HepG2 (cell line): ENCODE data around the genes SEL1L3, ARAP2 and RELL1.

- RRBS, 2 experiments: 3% methylated on average over 60 of the region's 87 CpGs
CAGE:
- cytosol, long polyA minus RNA: no peak
- cytosol, long polyA plus RNA: no peak
- long polyA plus RNA: no peak
- nucleus, long polyA minus RNA: no peak
- nucleus, long polyA plus RNA: no peak
Observed at GRCh38 chr4:25862646-25863405, at the start of gene SEL1L3. SEL1L3 (minus strand) TSS chr4:25862988.

DNA sequence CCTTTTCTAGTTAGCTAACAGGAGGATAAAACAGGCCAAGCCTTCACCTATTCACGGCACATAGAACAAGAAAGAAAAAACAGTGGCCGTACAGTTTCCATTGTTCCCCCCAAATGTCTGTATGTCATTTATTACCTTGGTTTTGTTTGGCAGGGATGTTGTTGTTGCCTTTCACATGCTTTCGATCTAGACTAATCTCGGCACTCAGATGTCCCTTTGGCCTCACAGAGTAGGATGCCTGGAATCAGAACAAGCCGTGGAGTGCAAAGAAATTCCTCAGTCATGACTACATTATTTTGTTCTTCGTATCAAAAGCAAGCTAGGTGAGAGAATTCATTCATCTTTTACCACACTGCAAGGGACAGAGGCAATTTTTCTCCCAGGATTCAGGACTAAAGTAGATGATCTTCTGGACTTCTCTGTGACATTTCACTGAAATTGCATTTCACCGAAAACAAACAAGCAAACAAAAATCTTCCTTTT, 106.9 kb downstream of the SMIM20 start:
- RRBS, 2 experiments: no CpG with 5 or more reads among the region's 7 CpGs
CAGE:
- cytosol, long polyA minus RNA: no peak
- cytosol, long polyA plus RNA: no peak
- long polyA plus RNA: no peak
- nucleus, long polyA minus RNA: no peak
- nucleus, long polyA plus RNA: no peak

GRCh38 chr4:26172011-26172461, 148.8 kb upstream of the RBPJ start:
- RRBS, 2 experiments: 43 to 50% methylated on average over 2 of the region's 10 CpGs
CAGE:
- cytosol, long polyA minus RNA: no peak
- cytosol, long polyA plus RNA: no peak
- long polyA plus RNA: no peak
- nucleus, long polyA minus RNA: no peak
- nucleus, long polyA plus RNA: no peak

DNA sequence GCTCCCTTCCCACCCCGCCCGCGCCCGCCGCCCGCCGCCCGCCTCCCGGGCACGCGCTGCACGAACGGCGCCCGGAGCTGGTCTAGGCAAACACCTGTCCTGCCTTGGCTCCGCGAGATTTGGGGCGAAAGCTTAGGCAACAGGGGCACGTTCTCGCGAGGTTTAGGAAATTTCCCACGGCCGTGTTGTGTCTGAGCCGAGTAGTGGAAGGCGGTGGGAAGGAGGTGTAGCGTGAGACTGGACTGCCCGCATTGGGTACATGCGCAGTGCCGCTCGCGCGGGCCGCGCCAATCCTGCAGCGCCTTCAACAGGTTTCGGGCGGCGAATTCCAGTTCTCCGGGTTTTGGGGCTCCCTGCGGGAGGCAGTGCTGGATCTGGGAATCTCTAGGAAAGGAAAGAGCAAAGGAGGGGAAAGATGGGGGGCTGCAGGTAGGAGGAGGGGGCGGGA, 1.3 kb upstream of the RBPJ start:
- RRBS, 2 experiments: no CpG with 5 or more reads among the region's 41 CpGs
CAGE:
- cytosol, long polyA minus RNA: start-site peak on the plus strand centred at position 390 of the sequence, 6 bp wide, 8 reads
- cytosol, long polyA plus RNA: no peak
- long polyA plus RNA: no peak
- nucleus, long polyA minus RNA: no peak
- nucleus, long polyA plus RNA: start-site peak on the plus strand centred at position 284 of the sequence, 252 bp wide, 92 and 97 reads in 2 replicates

- RRBS, 2 experiments: 5% methylated on average over 4 of the region's 73 CpGs; no CpG with 5 or more reads in 1 of the 2 experiments
CAGE:
- cytosol, long polyA minus RNA: no peak
- cytosol, long polyA plus RNA: no peak
- long polyA plus RNA: no peak
- nucleus, long polyA minus RNA: no peak
- nucleus, long polyA plus RNA: no peak
Observed at GRCh38 chr4:26321180-26321947, 550 bp downstream of the RBPJ start.

- RRBS, 2 experiments: no CpG with 5 or more reads among the region's 5 CpGs
CAGE:
- cytosol, long polyA minus RNA: no peak
- cytosol, long polyA plus RNA: no peak
- long polyA plus RNA: no peak
- nucleus, long polyA minus RNA: no peak
- nucleus, long polyA plus RNA: no peak
Observed at GRCh38 chr4:27008523-27009202, 148.0 kb downstream of the STIM2 start.

DNA sequence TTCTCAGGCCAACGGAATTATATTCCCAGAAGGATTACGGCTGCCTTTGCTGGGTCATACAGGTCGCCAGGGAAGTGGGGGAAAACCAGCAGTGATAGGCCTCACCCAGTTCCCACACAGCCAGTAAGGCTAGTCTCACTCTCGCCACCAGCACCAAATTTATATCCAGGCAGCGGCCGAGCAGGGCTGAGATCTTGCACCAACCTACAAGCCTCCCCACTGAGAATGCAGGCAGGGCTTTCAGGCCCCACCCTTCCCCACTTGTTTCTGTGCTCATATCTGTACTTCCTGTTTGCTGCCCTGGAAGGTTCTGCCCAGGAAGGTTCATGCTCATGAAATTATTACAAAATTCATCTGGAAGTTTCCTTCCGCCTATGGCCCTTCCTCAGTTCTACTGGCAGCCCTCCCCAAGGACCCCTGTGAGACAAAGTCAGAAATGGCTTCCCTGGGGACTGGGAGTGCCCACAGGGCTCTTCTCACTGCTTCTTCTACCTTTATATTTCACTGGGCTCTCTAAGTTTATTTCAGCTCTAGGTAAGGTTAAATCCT, 179.8 kb downstream of the STIM2 start:
- RRBS, 2 experiments: no CpG with 5 or more reads among the region's 7 CpGs
CAGE:
- cytosol, long polyA minus RNA: no peak
- cytosol, long polyA plus RNA: no peak
- long polyA plus RNA: no peak
- nucleus, long polyA minus RNA: no peak
- nucleus, long polyA plus RNA: no peak

DNA sequence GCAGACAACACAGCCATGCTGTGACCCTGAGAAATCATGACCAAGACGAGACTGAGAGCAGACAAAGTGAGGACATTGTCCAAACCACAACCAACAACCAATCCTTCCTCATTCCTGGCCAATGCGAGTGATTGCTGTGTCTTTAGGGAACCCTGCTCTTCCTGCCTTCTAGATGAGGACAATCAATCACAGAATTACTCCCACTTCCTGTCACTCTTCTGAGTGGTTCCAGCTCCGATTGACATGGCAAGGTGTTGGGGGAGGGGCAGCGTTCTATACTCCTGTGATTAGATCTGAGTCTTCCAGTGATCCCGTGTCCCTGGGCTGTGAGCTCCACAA, 227.8 kb downstream of the STIM2 start:
- RRBS, 2 experiments: no CpG with 5 or more reads among the region's 5 CpGs
CAGE:
- cytosol, long polyA minus RNA: no peak
- cytosol, long polyA plus RNA: no peak
- long polyA plus RNA: no peak
- nucleus, long polyA minus RNA: no peak
- nucleus, long polyA plus RNA: no peak

DNA sequence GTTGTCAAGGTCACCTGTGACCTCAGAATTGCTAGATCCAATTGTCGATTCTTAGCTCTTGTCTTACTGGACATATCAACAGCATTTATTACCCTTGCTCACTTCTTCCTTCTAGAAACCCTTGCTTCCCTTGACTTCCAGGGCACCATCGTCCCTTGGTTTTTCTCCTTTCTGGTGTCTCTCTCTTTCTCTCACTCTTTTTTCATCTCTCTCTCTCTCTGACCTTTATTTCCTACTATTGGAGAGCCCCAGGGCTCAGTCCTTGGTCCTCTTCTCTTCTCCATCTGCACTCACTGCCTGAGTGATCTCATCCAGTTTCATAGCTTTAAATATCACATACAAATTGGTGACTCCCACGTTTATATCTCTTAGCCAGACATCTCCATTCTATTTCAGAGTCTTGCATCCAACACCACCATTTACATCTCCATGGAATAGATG, 387.9 kb downstream of the STIM2 start:
- RRBS, 2 experiments: no CpG with 5 or more reads among the region's 3 CpGs
CAGE:
- cytosol, long polyA minus RNA: no peak
- cytosol, long polyA plus RNA: no peak
- long polyA plus RNA: no peak
- nucleus, long polyA minus RNA: no peak
- nucleus, long polyA plus RNA: no peak

DNA sequence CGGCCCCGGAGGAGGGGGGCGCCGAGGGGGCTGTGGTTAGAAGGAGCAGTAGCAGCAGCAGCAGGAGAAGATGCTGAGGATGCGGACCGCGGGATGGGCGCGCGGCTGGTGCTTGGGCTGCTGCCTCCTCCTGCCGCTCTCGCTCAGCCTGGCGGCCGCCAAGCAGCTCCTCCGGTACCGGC, 1.1 kb downstream of the PCDH7 start:
- RRBS, 2 experiments: 82 to 100% methylated on average over 1 of the region's 16 CpGs
CAGE:
- cytosol, long polyA minus RNA: no peak
- cytosol, long polyA plus RNA: no peak
- long polyA plus RNA: no peak
- nucleus, long polyA minus RNA: no peak
- nucleus, long polyA plus RNA: no peak

- RRBS, 2 experiments: no CpG with 5 or more reads among the region's 2 CpGs
CAGE:
- cytosol, long polyA minus RNA: no peak
- cytosol, long polyA plus RNA: no peak
- long polyA plus RNA: no peak
- nucleus, long polyA minus RNA: no peak
- nucleus, long polyA plus RNA: no peak
Observed at GRCh38 chr4:34269648-34270054, 1974.7 kb downstream of the ARAP2 start.

DNA sequence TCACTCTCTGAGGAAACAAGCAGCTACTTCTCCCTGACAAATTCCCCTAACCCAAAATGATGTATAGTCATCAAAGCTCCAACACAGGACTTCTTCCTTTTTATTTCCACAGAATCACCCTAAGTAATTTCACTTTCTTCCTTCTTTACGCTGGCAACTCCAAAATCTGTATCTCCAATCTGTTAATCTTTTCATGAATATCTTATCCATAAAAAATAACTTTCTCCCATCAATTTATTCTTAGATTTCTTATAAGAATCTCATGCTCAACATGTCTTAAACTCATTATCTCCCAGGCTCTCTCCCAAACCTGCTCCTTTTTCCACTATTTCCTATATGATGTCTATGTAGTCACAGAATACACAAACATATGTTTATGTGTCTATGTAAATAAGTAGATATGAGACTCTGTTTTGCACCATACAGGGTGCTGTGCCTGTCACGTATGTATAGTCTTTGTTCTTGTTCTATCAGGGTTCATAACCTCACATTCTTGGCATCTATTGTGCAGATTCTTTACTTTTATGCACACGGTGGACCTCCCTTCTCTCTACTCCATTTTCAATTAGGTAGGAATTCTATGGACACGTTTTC, 101.5 kb downstream of the ARAP2 start:
- RRBS, 2 experiments: no CpG with 5 or more reads among the region's 4 CpGs
CAGE:
- cytosol, long polyA minus RNA: no peak
- cytosol, long polyA plus RNA: no peak
- long polyA plus RNA: no peak
- nucleus, long polyA minus RNA: no peak
- nucleus, long polyA plus RNA: no peak

GRCh38 chr4:36244237-36245193, at the start of gene ARAP2:
ARAP2 (minus strand) TSS chr4:36244514.
- RRBS, 2 experiments: 1 to 2% methylated on average over 47 to 53 of the region's 85 CpGs
CAGE:
- cytosol, long polyA minus RNA: no peak
- cytosol, long polyA plus RNA: no peak
- long polyA plus RNA: no peak
- nucleus, long polyA minus RNA: no peak
- nucleus, long polyA plus RNA: no peak

DNA sequence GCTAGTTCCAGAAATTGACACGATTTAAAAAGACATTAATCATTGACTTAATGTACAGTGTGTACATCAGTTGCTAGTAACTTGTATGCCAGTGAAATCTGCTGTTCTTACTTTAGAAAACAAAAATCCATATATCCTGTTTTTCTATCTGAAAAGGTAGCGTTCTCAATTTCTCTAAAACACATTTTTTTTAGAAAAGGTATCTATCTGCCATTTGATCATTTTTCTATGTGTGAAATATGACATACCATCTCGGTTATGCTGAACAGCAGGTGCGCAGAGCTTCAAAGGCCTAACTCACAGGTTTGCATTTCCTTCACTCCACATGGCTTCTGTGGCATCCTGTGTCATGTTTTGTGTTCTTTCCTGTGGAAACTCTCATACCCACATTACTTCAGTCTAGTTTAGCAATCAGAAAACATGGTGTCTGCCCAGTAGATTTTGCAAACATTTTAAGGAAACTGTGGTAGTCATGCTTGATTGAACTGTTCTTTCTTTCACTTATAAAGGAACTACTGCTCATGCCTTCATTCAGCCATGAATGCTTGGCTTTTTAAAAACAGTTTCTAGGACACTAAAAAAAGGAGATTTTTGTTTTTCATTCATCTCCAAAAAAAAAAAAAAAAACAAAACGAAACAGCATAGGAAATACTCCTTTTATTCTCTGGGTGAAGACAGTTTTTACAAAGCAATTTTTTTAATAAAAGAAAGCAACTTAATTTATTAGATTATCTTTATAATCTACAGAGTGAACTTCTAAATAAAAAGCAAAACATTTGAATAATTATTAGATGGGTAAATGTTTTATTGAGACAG, 11.3 kb upstream of the ARAP2 start:
- RRBS, 2 experiments: no CpG with 5 or more reads among the region's 5 CpGs
CAGE:
- cytosol, long polyA minus RNA: no peak
- cytosol, long polyA plus RNA: no peak
- long polyA plus RNA: no peak
- nucleus, long polyA minus RNA: no peak
- nucleus, long polyA plus RNA: no peak

GRCh38 chr4:36332211-36332857, 50.9 kb downstream of the DTHD1 start:
- RRBS, 2 experiments: no CpG with 5 or more reads among the region's 3 CpGs
CAGE:
- cytosol, long polyA minus RNA: no peak
- cytosol, long polyA plus RNA: no peak
- long polyA plus RNA: no peak
- nucleus, long polyA minus RNA: no peak
- nucleus, long polyA plus RNA: no peak

DNA sequence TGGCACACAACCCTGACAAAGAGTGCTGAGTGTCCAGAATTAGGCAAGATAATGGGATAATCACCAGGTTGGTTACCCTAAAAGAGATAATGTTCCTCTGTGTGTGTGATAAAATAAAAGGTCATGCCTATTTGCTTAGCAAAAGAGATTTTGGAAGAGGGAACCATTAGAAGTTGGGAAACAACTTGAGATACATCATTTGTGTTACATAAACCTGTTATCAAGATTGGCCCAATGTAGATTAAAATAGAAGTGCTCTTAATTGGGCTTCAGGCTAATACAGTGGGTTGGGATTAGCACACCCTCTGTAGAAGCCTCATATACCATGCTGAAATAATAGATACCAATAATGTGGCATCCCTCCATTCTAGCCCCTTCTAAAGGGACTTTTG, 26.5 kb upstream of the C4orf19 start:
CAGE:
- cytosol, long polyA minus RNA: no peak
- cytosol, long polyA plus RNA: no peak
- long polyA plus RNA: no peak
- nucleus, long polyA minus RNA: no peak
- nucleus, long polyA plus RNA: no peak

- RRBS, 2 experiments: no CpG with 5 or more reads among the region's 5 CpGs
CAGE:
- cytosol, long polyA minus RNA: no peak
- cytosol, long polyA plus RNA: no peak
- long polyA plus RNA: no peak
- nucleus, long polyA minus RNA: no peak
- nucleus, long polyA plus RNA: no peak
Observed at GRCh38 chr4:37664663-37665113, 21.5 kb downstream of the RELL1 start.

GRCh38 chr4:37665447-37666317, 20.5 kb downstream of the RELL1 start:
- RRBS, 2 experiments: no CpG with 5 or more reads among the region's 9 CpGs
CAGE:
- cytosol, long polyA minus RNA: no peak
- cytosol, long polyA plus RNA: no peak
- long polyA plus RNA: no peak
- nucleus, long polyA minus RNA: no peak
- nucleus, long polyA plus RNA: no peak

DNA sequence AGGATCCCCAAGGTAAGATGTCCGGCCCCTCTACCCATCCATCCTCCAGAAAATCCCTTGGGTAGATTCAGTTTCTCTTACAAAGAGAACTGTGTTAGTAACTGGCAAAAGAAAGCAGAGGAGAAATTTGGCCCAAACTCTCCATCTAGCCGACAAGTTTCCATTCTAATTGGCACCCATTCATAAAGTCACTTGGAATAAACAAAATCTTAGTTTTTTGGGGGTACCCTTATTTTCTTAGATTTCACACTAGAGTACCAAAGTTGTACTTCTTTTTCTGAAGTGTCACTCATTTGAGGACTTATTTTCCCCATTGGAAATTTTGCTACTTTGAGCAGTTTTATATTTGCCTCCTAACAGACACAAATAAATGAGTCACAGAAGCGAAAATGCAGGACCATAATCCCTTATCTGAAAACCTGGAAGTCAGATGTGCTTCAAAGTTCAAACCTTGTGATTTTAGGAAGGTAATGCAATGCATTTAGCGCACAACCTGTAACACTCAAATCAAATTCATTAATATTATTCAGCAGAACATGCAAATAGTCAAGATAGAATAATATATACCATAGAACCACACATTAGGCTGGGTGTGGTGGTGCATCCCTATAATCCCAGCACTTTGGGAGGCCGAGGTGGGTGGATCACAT, 7.0 kb downstream of the RELL1 start:
- RRBS, 2 experiments: 100% methylated on average over 1 of the region's 5 CpGs
CAGE:
- cytosol, long polyA minus RNA: no peak
- cytosol, long polyA plus RNA: no peak
- long polyA plus RNA: no peak
- nucleus, long polyA minus RNA: no peak
- nucleus, long polyA plus RNA: no peak

DNA sequence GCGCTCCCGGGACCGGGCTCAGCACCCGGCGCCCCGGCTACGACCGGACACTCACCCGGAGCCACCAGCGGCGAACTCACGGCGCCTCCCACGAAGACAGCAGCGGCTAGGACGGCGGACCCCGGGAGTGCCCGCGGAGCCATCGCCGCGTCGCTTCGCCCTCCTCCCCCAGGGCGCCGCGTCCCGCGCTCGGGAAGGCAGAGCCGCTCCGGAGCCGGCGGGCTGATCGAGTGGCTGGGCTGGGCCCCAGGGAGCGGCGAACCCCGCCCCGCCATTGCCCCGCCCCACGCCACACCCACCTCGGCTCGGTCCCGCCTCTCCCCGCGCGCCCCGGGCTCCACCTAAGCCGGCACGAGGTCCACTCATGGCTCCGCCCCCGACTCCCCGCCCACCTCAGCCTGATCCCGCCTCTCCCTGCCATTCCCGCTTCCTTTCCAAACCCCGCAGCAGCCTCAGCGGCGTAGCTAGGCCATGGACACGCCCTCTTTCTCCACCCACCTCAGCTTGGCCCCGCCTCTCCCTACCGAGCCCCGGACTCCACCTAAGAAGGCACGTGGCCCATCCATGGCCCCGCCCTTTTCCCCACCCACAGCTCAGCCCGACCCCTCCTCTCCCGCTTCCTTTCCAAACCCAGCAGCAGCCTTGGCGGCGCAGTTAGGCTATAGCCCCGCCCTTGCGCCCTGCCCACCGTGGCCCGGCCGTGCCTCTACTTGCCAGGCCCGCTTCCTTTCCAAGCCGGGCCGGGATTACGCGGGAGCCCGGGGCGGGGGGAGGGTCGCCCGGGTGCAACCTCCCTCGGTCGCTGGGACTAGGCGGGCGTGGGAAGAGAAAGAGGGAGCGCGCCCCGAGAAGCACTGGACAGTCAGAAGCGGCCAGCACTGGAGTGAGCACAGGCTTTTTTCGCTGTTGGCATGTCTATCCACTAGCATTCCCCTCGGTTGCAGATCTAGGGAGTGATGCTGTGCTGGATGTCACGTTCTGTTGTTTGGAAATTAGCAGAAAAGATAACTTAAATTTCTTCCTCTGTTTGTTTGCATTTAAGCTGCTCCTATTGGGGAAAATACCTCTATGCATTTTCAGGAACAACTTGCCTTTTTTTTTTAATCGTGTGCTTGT, at the start of gene RELL1:
Gene RELL1 (minus strand): TSS at position 232 of the 1,116 bp plus-strand sequence.
- RRBS, 2 experiments: 2% methylated on average over 33 of the region's 95 CpGs
CAGE:
- cytosol, long polyA minus RNA: start-site peak on the minus strand centred at position 184 of the sequence, 42 bp wide, 57 reads
- cytosol, long polyA plus RNA: no peak
- long polyA plus RNA: no peak
- nucleus, long polyA minus RNA: no peak
- nucleus, long polyA plus RNA: no peak